ENCODE results near the genes DSTN and DZANK1.

DNA sequence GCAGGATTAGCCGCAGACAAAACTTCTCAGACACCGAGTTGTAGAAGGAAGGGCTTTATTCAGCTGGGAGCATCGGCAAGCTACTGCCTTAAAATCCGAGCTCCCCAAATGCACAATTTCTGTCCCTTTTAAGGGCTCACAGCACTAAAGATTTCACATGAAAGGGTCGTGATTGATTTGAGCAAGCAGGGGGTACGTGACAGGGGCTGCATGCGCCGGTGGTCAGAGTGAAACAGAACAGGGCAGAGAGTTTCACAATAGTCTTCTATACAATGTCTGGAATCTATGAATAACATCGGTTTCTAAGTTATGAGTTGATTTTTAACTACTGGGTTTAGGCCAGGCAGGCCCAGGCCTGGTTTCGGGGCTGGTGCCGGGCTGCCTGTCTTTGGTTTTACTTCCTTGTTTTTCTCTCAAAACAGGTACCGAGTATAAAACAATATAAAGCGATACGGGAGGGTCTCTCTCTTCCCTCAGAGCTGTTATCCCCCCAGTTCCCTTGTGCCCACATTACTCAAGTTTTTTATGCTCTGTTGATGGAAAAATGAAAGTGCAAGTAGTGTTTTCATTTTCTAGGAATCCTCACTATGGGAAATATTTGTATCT is 587.4 kb downstream of the KIF16B start:
- PRO-cap, 2 experiments, result no peak in any of the 2 experiments

DNA sequence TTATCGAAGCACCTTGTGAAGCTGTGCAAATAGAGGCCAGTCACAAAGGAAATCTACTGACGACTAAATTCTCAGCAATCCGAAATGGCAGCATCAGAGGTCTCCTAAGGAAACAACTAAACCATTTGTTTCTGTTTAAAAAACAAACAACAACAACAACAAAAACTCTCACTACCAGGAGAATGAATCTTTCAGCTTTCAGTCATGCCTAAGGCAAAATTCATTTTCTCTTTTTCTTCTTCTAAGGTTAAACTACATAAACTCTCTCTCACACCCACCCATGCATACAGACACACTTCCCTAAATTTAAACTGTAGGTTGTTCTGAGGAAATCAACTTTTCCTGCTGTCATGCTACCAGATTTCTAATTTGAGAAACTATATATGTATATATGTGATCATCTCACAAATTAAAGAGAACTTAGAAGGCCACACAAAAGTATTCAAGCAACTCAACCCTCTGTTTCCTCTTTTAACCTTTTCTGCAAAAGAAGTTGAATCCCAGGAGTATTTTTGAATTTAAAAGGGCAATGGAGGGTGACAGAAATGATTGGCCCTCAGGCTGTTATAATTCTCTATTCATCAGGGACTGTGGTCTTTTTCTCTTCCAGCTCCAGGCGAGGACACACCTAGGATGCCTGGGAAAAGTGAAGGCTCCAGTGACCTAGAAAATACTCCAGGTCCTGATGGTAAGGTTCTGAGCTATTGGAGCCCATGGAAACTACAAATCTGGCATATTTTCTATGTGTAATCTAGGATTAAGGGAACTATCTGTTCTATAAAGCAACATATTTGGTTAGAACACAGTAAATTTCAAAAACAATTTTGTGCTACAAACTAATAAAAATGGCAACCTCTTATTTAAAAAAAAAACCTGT is 532.4 kb downstream of the KIF16B start:
- PRO-cap, 2 experiments, result no peak in any of the 2 experiments

GRCh38 chr20:16339789-16340365 is 233.4 kb downstream of the KIF16B start:
- PRO-cap, 2 experiments, result no peak in any of the 2 experiments

- PRO-cap, 2 experiments, result peak in 2 of 2 experiments; most common minus-strand start chr20:16452162 (in 2)
Measured at GRCh38 chr20:16451917-16452507, 121.2 kb downstream of the KIF16B start.

DNA sequence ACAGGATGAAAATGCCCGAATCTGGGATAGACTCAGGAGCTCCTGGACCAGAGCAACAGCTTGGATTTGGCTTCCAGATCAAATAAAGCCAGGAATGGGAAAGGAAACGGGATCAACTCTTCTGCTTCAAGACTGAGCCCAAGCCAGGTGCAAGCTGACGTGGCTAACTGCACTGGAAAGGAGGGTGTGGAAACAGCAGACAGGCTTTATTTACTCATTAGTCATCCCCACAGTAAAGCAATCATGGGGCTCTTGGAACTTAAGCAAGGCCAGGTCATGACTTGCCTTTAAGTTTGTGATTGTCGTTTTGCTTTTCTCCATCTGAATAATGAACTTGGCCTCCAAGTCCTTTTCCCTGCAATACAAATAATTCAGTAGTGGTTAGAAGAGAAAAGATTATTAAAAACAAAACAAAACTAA is 45.2 kb downstream of the KIF16B start:
- PRO-cap, 2 experiments, result peak in 1 of 2 experiments; most common minus-strand start position 87 of the sequence (in 1)

- PRO-cap, 2 experiments, result no peak in any of the 2 experiments
Measured at GRCh38 chr20:16530507-16530803, 42.8 kb downstream of the KIF16B start.

- PRO-cap, 2 experiments, result no peak in any of the 2 experiments
Measured at GRCh38 chr20:16536974-16537478, 36.2 kb downstream of the KIF16B start.

- PRO-cap, 2 experiments, result no peak in any of the 2 experiments
Measured at GRCh38 chr20:16556304-16556925, 16.8 kb downstream of the KIF16B start.

GRCh38 chr20:16574491-16575390 is 1.5 kb upstream of the KIF16B start:
- PRO-cap, 2 experiments, result peak in 1 of 2 experiments; most common plus-strand start chr20:16575056 (in 1); most common minus-strand start chr20:16574917 (in 1)

DNA sequence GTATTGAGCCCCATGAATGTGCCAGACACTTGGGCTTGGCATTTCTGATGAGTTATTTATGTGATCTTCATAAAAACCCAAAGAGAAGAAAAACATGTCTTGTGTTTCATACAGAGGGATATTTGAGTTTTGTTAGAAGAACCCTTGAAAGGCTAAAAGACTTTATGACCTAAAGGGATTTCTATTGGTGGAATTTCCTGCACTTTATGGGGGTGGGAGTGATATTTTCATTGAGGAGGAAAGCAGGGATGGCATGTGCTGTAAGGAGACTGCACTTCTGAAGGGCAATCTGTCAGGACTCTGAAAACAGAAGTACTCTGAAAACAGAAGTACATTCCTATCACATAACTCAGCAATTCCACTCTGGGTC is 150.1 kb downstream of the OTOR start:
- PRO-cap, 2 experiments, result no peak in any of the 2 experiments

- PRO-cap, 2 experiments, result no peak in any of the 2 experiments
Measured at GRCh38 chr20:17046342-17046822, 180.5 kb upstream of the PCSK2 start.

GRCh38 chr20:17202525-17203218 is 24.2 kb upstream of the PCSK2 start:
- PRO-cap, 2 experiments, result no peak in any of the 2 experiments

- PRO-cap, 2 experiments, result no peak in any of the 2 experiments
Measured at GRCh38 chr20:17557426-17558270, 12.2 kb upstream of the DSTN start.

DNA sequence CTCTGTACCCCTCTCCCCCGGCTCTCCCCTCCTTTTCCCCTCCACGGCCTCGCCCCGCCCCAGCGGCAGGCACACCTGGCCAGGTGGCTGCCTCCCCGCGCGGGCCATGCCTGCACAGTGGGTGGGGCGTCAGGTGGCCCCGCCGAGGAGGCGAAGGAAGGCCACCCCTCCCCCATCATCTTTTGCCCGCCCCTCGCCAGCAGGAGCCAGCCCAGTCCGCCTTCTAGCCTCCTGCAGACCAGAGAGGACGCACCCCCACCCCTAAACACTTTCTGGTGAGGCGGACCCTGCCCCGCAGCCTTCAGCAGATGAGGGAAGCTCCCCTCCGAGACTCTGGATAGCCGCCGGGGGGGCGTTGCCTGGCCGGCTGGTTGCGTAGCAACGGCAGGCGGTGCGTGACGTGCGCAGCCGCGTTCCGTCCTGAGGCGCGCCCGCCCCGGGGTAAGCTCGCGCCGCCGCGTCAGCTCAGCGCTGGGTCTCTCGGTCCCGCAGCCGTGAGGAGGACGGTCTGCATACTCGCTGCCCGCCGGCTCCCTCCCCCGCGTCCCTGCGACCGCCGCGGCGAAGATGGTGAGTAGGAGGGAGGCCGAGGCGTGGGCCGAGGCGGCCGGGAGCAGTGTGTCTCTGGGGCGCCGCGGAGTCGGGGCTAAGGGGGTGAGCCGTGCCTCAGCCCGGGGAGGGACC is at the start of gene DSTN:
Gene DSTN (plus strand): TSS at position 434 of the 684 bp plus-strand sequence.
- PRO-cap, 2 experiments, result peak in 2 of 2 experiments; most common plus-strand start position 471 of the sequence (in 2); most common minus-strand start position 310 of the sequence (in 2)

DNA sequence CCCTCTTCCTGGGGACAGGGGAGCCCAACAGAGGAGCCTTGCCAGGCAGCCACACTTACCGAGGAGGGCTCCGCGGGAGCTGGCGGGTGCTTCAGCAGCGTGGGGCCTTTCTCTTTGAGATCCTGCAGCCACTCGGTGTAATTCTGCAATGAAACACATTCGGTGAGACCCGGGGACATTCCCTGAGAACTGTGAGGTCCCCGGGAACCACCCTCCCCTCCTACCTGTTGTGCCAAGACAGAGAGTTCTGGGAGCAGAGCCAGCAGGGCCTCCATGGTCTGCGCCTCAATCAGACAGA is 51.7 kb downstream of the DSTN start:
- PRO-cap, 2 experiments, result no peak in any of the 2 experiments

- PRO-cap, 2 experiments, result no peak in any of the 2 experiments
Measured at GRCh38 chr20:17683981-17684664, 2.1 kb upstream of the RRBP1 start.

DNA sequence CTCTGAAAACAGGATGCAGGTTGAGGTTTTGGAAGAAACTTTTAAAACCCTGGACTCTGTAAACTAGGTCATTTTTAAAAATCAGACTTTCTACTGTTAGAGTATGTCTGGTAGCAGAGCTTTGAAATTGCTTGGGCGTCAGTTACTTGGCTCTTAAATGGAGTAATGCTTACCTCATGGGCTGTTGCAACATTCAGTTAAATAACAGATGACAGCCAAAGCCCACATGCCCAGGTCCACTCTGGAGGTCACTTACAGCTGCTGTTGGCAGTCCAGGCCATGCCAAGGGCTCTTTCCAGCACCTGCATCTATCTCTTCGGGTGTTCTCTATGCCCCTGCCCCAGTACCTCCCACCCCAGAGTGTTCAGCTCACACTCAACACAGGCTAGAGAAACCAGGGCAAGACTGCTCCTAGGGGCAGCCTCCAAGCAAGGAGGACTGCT is 96.4 kb downstream of the BANF2 start:
- PRO-cap, 2 experiments, result no peak in any of the 2 experiments

DNA sequence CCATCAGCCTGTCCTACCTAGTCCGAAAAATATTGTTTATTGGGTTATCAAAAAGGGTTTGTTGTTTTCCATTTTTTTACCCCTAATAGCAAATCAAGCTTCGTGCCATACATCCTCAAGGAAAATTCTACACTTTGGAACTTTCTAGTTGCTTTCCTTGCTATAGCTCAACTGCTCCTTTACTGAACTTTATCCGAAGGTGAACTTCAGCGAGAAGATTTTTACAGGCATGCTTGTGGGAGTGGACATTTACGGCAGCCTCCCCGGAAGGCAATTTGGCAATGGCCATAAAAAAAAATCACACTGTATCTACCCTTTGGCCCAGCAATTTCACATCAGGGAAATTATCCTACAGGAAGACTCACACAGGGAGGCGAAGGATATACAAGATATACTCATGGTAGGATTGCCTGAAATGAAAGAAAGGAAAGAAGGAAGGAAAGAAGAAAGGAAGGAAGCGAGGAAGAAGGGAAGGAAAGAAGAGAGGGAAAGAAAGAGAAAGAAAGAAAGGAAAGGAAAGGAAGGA is 25.9 kb downstream of the OVOL2 start:
- PRO-cap, 2 experiments, result no peak in any of the 2 experiments

DNA sequence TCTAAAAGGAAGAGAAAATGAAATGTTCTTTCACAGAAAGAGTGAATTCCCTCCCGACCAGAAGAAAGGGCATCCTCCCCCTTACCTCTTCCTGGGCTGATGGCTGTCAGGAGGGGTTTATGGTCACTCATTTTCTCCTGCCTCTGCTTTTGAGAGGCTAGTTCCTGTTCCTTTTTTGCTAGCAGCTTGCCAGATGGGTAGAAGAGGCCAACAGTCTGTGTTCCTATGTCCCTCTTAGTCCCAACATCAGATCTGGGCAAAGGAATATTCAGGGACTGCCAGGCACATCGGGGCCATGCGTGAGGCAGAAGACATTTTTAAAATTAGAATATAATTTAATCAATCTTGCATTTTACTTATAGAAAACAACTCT is 54.3 kb downstream of the DZANK1 start:
- PRO-cap, 2 experiments, result no peak in any of the 2 experiments

DNA sequence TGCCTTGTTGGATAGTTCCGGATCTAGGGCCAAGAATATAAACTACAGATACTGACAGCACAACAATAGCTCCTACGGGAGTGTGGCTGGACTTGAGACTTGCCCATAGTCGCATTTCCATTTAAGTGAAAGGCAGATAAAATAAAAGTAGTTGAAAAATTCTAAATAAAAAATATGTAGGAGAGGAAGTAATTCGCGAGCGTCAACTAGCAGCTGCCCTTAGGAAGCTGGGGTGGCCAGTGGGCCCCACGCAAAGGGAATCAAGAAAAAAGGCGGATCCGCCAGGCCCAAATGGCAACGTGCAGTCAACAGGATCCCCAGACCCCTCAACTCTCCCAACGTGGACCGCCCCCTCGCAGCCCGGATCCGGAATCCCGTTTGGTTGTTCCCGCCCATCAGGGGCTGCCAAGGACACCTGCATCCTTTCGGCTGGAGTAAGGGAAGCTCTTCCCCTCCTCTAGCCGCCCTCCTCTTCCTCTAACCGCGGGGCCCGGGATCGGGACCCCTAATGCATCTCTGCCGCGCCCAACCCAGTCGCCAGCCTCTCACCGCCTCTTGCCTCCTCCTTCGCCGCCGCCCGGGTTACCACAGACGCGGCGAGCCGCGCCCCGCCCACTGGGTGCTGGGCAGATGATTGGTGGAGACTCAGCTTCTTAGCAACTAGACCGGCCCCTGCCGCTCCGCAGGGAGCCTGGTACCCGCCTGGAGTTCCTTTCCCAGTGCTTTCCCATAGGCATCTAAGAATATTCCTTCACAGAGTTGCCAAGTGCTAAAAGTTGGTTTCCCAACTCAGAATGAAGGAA is at the start of gene DZANK1:
Gene DZANK1 (minus strand): TSS at position 584 of the 803 bp plus-strand sequence.
- PRO-cap, 2 experiments, result peak in 2 of 2 experiments; most common plus-strand start position 434 of the sequence (in 1); most common minus-strand start position 328 of the sequence (in 2)